ENCODE data around the genes RCSD1 and MPC2.

DNA sequence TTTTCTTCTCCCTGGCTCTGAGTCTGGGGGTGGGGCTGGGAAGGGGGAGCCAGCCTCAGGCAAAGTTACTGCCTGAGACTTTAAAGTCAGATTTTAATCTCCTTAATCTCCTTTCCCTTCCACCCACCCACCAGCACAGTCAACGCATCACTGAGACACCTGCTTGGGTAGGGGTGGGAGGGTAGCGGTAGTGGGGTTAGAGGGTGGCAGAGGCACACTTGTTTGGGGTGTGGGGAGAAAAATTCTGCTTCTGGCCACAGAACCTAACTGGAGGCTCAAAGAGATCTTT, 44.2 kb downstream of the CD247 start:
- PRO-cap = no peak

GRCh38 chr1:167509576-167510025, 8.7 kb downstream of the CD247 start:
- PRO-cap = no peak

DNA sequence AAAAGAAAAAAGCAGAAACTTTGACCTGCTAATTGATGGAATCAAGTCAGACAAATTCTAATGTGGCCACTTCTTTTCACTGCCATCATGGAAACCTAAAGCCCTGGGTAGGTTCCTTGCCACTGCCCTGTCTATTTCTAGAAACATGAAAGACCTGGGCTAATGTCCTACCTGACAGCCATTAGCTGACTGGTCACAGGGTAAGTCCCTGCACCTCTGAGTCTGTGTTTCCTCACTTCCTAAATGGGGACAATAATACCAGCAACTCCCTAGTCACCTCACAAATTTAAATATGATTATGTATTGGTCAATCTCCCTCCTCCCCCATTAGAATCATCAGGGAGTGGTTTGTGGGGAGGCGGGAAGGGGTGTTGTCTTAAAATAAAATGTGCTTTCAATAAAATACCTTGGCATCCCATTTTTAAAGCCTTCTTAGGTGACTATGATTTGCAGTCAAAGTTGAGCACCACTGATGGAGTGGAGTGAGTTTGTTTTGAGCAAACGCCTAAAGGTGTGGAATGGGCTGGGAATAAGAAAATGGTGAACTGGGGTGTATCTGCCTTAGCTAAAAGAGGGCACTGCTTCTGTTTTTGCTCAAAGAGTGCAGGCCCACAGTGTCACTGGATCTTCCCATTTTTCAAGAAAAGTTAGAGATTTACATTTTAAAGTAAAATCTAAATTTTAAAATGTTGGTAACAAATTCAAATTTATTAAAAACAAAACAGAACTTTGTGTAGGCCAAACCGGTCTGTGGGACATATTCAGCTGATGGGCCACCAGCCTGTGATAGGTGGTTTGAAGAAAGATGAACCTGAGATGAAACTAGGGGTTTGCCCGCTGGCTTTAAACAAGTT, 2.0 kb downstream of the CREG1 start:
- PRO-cap = unidirectional peak, minus-strand start at position 245 of the sequence

DNA sequence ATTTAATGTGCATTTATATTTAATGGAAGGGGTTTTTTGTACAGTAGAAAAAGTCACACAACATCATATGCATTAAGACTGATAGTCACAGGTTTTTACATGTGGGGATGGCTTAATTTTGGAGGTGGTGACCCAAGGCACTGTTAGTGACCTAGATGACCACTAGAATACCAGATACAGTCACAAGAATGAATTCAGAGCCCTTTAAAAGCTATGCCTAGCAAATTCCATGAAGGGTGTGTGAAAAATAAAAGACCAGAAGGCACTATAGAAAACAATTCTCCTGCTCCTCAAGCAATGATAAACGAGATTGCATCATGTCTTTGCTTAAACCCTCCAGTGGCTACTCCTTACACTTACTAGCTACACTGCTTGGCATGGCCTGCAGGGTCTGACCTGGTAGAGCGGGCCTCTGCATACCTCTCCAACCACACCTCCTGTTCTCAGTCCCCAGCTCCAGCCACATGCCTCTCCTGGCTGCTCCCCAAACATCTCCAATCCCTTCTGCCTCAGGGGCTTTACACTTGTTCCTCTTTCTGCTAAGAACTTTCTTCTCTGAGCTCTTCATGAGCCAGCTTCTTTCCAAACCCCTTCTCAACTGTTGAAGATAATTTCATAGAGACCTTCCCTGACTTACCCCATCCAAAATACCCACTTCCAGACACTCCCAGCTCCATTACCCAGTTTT, 11.0 kb upstream of the CREG1 start:
- PRO-cap = no peak

GRCh38 chr1:167629601-167630724, at the start of gene RCSD1:
RCSD1 (plus strand) TSS chr1:167630232.
- PRO-cap = bidirectional peak, plus-strand start at chr1:167630261, minus-strand start at chr1:167630118

GRCh38 chr1:167713411-167714135, 8.2 kb upstream of the MPZL1 start:
- PRO-cap = no peak

DNA sequence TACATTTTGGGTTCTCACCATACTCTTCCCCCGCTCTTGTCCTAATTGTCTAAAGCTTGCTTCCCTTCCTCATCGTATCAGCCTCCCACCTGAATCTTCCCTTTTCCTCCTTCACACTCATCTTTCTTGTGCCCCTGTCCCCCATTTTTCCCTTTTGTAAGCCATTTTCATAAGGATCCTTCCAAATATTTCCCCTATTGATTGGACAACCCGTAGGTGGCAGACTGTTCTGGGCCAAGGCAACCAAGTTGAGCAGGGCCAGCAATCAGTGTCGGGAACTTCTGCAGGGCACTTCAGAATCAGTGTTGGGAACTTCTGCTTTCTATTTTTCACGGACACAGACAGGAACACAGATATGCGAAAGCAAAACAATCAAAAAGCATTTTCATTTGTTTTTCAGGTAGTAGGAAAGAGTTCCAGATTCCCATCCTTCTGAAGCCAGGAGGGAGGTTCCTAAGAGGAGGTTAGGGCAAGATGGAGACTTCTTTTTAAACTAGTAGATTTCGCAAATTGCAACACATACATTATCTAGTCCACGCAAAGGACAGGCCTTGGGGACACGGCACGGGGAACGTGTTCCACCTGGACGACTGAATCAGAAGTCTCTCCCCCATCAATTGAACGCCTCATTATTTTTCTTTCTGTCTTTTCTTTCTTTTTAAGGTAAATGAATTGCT, 715 bp upstream of the MPZL1 start:
- PRO-cap = unidirectional peak, plus-strand start at position 264 of the sequence

- PRO-cap = no peak
Measured at GRCh38 chr1:167761813-167762760, 40.3 kb downstream of the MPZL1 start.

GRCh38 chr1:167788442-167789572, 67.0 kb downstream of the MPZL1 start:
- PRO-cap = no peak

DNA sequence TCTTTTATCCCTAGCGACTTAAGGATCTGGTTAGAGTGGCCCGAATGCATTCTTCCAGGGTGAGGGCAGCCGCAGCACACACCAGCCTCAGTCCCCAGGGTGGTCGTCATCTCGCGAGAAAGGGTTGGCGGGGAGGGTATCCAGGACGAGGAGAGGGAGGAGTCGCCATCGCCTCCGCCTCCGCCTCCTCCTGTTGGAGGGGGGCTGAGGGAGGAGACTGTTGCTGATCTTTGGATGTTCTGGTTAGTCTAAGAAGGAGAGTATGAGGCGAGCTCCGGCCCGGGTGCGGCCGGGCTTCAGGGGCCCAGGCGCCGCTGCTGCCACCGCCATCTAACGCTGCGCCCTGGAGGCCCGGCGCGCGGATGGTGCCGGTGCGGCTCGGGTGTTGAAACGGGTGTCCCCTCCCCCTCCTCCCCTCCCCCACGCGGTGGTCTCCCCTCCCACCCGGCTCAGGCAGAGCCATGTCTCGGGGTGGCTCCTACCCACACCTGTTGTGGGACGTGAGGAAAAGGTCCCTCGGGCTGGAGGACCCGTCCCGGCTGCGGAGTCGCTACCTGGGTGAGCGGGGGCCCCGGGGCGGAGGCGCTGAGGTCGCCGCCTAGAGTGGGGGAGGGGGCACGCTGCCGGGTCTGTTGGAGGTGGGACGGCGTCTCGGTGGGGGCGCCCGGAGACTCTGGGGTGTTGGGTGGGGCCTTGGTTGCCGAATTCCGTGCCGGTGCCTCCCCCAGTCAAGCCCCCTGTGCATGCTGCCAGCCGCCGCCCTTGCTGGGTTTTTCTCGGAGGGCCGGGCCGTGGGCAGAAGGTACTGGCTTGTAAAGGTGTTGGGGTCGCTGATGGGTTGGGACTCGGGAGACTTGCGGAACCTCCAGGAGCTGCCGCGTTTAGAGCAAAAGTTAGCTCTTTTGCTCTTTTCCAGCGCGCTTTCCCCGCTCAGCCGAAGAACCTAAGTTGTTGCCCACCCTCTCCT, at the start of gene MPC2:
Gene MPC2 (minus strand): TSS at position 622 of the 967 bp plus-strand sequence.
- PRO-cap = bidirectional peak, plus-strand start at position 263 of the sequence, minus-strand start at position 112 of the sequence; bidirectional peak, plus-strand start at position 481 of the sequence, minus-strand start at position 364 of the sequence

DNA sequence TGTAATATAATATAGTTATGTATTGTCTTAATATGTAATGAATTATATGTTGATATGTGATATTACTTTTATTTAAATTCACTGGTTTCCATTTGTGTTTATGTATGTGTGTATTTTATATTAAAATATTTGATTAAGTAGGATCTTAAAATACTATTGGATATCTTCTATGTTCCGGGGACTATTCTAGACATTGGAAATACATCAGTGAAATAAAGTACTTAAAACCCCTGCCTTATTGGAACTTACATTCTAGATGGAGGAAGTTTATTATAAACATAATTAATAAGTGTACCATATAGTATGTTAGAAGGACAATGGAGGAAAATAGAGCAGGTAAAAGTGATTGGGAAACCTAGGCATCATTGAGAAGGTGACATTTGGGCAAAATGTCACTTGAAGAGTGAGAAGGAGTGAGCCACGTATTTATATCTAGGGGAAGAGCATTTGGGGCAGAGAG, 97.0 kb downstream of the GPR161 start:
- PRO-cap = no peak

- PRO-cap = no peak
Measured at GRCh38 chr1:168089487-168090122, 47.1 kb downstream of the GPR161 start.

DNA sequence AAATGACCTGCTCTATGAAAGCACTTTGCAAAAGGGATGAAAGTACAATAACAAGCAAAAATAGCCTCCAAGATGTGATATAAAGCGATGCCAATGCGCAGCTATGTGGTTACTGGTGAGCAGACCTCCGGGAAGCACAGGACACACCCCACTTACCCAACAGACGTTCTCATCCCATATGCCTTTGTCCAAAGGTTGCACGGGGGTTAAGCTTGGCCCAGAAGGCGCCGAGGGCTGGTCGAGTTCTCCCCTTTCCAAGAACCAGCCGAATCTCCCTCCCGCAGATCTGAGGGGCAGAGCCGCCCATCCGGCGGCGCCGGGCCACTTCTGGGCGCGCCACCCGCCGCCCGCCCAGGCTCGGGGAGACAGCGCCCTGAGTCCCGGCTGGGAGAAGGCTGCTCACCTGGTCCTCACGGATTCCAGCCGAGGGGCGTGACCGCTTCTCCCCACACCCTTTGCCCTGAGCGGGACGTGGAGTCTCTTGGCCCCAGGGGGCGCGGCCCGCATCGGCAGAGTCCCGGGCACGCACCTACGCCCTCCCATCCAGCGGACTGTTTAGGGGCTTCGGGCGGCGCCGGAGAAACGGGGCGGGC, 780 bp downstream of the GPR161 start:
- PRO-cap = unidirectional peak, plus-strand start at position 209 of the sequence; bidirectional peak, plus-strand start at position 354 of the sequence, minus-strand start at position 317 of the sequence

DNA sequence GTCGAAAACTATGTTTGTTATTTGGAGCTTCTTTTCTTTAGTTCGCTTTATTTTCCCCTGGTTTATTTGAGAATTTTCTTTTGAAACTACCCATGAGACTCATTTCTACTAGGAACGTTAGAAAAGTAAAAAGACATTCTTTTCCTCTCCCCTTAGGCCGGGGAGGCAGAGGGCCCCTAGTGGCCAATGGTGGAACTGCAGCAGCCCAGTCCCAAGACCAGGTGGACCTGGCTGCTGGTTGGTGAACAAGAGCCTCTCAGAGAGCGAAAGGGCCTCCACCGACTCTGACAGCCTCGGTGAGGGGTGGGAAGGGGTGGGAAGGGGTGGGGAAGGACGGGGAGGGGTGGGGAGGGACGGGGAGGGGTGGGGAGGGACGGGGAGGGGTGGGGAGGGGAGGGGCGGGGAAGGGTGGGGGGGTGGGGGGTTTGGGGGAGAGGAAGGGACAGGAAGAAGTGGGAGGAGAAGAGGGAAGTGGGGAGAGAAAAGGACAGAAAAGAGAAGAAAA, 9.1 kb upstream of the GPR161 start:
- PRO-cap = no peak

- PRO-cap = no peak
Measured at GRCh38 chr1:168443909-168444420, 99.8 kb downstream of the XCL2 start.

- PRO-cap = no peak
Measured at GRCh38 chr1:168607798-168608366, 31.5 kb downstream of the XCL1 start.

- PRO-cap = no peak
Measured at GRCh38 chr1:168689727-168690628, 39.0 kb downstream of the DPT start.

DNA sequence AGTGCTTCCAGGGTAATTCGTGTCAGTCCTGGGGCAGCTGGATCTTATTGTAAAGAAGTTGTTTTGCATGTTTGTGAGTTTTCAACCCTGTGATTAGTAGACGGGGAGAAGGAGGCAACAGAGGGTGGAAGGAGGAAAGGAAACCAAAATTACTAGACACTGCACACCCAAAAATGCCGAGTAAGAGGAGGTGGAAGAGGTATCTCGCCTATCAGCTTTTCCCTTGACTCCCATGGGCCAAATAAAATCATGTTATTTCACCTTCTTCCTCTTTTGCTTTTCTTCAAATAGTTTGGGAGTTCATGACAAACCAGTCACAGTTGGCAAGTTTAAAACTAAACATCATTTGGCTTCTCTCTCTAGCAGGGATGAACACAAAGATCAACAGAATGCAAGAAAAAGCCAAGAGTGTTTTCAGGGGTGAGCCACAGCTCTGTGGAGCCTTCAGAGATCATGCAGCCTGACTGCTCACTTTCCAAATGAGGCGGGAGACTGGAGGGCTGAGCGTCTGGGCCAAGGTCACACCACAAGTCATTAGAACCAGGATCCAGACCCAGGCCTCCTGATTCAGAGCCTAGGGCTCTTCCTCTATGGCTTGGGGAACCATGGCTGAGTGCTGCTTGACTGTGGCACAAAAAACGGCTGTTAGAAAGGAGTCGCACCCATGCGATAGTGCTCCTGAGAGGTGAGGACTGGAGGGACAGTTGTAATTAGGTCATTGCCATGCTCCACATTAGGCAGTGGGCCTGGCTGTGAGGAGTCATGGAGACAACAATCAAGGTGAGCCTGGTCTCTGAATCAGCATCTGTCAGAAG, 2.8 kb downstream of the DPT start:
- PRO-cap = no peak

- PRO-cap = no peak
Measured at GRCh38 chr1:169100923-169101122, 5.7 kb upstream of the ATP1B1 start.

DNA sequence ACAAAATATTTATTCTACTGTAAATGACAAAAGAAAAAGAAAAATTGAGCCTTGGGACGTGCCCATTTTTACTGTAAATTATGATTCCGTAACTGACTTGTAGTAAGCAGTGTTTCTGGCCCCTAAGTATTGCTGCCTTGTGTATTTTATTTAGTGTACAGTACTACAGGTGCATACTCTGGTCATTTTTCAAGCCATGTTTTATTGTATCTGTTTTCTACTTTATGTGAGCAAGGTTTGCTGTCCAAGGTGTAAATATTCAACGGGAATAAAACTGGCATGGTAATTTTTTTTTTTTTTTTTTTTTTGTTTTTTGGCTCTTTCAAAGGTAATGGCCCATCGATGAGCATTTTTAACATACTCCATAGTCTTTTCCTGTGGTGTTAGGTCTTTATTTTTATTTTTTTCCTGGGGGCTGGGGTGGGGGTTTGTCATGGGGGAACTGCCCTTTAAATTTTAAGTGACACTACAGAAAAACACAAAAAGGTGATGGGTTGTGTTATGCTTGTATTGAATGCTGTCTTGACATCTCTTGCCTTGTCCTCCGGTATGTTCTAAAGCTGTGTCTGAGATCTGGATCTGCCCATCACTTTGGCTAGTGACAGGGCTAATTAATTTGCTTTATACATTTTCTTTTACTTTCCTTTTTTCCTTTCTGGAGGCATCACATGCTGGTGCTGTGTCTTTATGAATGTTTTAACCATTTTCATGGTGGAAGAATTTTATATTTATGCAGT, 25.4 kb downstream of the ATP1B1 start:
- PRO-cap = no peak